Colon Carcinoma Metastatic in the Lung (tissue), 2 donors: ENCODE measurements around a stretch of chr14.

DNA sequence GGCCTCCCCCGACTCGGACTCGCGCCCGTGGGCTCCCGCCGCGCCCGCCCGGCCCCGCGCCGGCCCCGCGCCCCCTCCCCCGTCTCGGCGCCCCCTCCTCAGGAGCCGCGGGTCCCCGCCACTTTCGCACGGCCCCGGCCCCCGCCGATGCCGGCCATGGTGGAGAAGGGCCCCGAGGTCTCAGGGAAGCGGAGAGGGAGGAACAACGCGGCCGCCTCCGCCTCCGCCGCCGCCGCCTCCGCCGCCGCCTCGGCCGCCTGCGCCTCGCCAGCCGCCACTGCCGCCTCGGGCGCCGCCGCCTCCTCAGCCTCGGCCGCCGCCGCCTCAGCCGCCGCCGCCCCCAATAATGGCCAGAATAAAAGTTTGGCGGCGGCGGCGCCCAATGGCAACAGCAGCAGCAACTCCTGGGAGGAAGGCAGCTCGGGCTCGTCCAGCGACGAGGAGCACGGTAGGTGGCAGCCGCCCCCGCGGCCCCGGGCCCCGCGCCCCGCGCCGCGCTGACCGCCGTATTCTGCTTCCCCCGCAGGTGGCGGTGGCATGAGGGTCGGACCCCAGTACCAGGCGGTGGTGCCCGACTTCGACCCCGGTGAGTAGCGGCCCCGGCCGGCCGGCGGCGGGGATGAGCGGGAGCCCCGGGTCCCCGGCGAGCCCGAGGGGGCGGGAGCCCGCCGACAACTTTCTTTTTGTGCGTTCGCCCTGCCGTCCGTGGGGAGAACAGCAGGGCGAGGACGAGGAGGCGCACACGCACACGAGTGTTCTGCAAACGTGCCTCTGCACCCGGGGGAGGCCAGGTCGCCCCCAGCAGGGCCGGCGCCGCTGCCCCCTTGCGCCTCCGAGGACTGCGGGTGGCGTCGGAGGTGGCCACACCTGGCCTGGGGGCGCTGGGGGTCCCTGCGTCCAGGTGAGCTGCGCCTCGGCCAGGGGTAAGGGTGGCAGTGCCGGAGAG, 564 bp downstream of the RCOR1 start:
- PRO-cap, 2 experiments, result peak in 2 of 2 experiments; most common plus-strand start position 711 of the sequence (in 2); most common minus-strand start position 279 of the sequence (in 1)

DNA sequence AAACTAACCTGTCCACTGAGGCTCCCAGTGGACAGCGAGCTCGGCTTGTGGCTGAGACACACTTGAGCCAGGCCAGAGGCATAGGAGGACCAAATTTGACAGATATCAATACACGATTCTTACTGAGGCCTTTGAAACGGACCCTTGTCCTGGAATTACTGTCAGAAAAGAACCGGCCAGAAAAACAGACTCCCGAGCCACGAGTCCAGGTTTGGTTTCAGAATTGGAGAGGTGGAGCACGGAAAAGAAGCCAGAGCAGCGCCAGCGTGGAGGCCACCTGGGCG, 90.7 kb downstream of the RCOR1 start:
- PRO-cap, 2 experiments, result no peak in any of the 2 experiments

GRCh38 chr14:102683615-102684487, 91.4 kb downstream of the RCOR1 start:
- PRO-cap, 2 experiments, result no peak in any of the 2 experiments

DNA sequence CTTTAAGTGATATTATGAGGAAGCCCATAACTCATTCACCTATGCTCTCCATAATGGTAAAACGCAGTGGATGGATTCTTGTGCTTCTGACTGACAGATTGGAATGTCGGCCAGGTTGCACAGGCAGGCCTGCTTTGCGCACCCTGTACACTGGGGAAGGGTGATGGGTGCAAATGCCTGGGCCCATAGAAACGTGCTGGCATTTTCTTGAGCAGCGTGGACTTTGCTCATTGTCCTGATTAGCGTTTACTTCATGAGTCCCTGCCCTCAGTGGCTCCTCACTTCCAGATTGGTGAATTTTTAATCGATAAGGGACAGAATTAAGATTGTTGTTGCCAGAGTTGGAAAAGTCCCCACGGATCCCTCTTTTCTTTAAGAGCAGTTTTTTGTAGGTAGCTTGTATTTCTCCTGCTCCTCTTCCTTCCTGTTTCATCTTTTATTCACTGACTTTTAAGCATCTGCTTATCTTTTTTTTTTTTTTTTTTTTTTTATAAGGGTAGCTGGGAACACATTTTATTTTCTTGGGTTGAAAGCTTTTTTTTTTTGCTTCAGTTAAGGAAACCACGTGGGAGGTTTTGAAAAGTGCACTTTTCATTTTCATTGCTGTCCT, 80.8 kb upstream of the TRAF3 start:
- PRO-cap, 2 experiments, result no peak in any of the 2 experiments

DNA sequence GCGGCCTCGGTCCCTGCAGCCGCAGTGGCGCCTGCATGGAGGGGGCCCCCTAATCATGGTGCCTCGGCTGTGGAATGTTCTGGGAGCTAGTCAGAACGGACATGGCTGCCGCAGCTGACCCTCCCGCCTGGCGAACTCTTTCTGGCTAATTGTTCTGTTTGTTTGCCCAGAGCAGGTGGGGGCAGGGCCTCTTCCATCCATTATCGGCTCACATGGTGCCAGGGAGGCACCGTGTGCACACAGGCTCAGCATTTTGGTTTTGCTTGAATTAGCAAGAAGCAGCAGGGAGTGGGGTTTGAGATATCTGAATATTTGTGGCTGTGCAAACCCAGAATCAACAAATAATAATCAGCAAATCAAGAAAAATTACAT, 27.2 kb upstream of the TRAF3 start:
- PRO-cap, 2 experiments, result no peak in any of the 2 experiments

DNA sequence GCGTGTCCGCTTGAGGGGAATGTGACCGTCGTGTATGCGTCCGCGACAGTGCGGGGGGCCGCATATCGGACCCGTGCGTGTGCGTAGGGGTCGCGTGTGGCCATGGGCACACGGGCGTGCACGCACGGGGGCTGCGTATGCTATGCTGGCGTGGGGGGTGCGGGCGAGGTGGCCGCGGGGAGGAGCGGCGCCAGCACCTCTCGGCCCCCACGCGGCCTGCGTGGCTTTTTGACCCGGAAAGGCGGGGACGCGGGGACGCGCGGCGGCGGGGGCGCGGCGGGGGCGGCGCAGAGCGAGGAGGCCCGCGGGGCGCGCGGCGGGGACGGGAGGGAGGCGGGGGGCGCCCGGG, 396 bp upstream of the TRAF3 start:
- PRO-cap, 2 experiments, result peak in 1 of 2 experiments; most common minus-strand start position 230 of the sequence (in 1)

DNA sequence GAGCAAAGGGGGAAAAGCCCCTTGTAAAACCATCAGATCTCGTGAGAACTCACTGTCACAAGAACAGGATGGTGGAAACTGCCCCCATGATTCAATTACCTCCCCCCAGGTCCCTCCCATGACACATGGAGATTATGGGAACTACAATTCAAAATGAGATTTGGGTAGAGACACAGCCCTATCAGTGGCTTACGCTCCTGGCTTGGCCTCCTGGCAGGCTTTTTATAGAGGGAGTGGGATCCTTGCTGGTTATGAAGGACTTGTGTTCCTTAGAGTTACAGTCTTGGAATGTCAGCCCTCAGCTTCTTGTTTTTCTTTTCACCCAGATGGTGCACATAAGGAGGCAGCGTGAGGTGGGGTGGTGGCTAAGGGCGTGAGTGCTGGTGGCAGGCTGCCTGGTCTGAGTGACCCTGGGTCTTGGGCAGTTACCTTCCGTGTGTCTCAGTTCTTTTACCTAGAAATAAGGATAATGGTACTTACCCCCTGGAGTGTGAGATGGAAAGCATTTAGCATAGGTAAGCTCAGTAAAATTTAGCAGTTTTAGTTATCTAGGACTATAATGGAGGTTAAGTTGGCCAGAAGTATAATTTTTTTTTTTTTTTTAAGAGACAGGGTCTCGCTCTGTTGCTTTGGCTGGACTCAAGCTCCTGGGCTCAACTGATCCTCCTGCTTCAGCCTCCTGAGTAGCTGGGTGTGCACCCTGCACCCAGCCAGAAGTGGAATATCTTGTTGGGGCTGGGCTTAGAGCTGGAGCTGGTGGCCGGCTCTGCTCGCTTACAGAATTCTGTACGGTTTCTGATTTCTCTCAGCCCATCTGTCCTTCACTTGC, 26.0 kb downstream of the TRAF3 start:
- PRO-cap, 2 experiments, result no peak in any of the 2 experiments

DNA sequence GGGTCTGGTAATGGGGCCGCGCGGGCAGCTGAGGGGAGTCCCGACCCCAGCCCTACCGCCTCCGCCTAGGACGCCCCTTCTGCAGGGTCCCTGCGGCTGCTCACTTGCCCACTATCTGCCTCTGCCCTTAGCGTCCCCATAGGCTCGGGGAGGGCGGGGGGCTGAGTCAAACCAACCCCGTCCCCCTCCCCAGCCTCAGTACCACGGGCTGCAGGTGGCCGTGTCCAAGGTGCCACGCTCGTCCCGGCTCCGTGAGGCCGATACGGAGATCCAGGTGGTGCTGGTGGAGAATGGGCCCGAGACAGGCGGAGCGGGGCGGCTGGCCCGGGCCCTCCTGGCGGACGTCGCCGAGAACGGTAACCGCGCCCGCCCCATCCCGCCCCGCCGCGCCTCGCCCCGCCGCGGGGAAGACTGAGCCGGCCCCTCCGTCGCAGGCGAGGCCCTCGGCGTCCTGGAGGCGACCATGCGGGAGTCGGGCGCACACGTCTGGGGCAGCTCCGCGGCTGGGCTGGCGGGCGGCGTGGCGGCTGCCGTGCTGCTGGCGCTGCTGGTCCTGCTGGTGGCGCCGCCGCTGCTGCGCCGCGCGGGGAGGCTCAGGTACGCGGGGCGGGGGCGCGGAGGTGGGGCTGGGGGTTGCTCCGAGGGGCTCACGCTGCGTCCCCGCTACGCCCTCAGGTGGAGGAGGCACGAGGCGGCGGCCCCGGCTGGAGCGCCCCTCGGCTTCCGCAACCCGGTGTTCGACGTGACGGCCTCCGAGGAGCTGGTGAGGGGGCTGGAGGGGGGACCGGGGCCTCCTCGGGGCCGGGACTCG, 7.5 kb downstream of the AMN start:
- PRO-cap, 2 experiments, result no peak in any of the 2 experiments

GRCh38 chr14:103045302-103045905, 11.9 kb downstream of the CDC42BPB start:
- PRO-cap, 2 experiments, result no peak in any of the 2 experiments

- PRO-cap, 2 experiments, result peak in 1 of 2 experiments; most common plus-strand start chr14:103122426 (in 1); most common minus-strand start chr14:103122084 (in 1)
These were observed 1.4 kb upstream of the TNFAIP2 start for GRCh38 chr14:103121527-103122516.

- PRO-cap, 2 experiments, result no peak in any of the 2 experiments
These were observed 1.8 kb downstream of the TNFAIP2 start for GRCh38 chr14:103125007-103125501.

- PRO-cap, 2 experiments, result no peak in any of the 2 experiments
These were observed 62.4 kb downstream of the TNFAIP2 start for GRCh38 chr14:103185618-103186069.

GRCh38 chr14:103188814-103189504, 65.7 kb downstream of the TNFAIP2 start:
- PRO-cap, 2 experiments, result no peak in any of the 2 experiments

DNA sequence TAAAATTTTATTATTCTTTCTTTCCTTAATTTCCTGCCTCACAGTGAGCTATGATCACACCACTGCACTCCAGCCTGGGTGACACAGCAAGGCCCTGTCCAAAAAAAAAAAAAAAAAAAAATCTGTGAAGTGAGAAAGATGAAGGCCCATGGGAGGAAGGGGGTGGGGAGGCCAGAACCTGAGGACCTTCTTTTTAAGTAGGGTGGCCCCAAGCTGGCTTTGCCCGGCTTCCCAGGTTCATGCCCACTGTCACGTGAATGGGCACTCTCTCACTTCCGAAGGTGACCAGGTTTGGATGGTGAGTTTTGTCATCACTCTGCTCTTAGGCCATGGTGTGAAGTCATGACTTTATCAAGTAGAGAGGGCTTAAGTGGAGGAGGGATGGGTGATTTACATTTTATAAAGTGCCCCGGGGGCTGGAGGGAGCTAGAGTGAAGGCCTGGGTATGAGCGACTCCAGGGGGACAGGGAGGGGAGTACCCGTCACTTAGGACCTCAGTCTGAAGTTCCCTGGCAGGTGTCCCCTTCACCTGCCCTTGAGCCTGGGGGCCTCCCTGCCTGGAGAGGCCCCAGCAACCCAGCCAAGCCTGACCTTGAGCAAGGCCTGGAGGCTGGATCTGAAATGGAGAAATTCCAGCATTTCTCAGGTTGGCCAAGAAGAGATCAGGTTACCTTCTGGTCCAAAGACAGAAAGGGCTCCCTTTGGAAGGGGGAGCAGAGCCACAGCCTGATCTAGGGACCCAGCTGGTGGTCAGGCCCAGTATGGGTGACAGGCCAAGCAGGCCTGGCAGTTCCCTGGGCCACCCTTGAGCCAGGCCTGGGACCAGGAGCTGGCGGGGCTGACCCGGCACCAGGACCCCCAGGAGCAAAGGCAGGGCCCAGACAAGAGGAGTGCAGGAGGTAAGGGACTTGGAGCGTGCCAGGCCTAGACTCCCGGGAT, 82.5 kb downstream of the TNFAIP2 start:
- PRO-cap, 2 experiments, result no peak in any of the 2 experiments

DNA sequence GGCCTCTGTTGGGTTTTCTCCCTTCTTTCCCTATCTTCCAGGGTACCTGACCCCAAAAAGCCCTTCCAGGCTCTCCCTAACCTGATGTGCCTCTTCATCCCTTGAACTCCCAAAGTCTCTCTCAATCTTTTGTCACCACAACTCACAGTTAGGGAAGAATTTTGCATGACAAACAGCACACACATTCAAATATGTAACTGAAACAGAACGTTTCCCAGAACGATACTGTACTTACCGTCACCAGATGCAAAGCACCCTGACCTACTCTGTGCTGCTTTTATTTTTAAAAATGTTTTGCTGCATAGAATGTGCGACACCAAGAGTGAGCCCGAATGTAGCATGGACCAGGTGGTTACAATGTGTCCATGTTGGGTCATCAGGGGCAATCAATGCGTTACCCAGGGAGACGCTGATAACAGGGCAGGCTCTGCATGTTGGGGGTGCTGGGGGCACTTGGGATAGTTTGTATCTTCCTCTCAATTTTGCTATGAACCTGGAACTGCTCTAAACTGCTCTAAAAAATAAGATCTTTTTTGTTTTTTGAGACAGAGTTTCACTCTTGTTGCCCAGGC, 14.6 kb upstream of the EIF5 start:
- PRO-cap, 2 experiments, result peak in 1 of 2 experiments; most common plus-strand start position 319 of the sequence (in 1); most common minus-strand start position 123 of the sequence (in 1)

DNA sequence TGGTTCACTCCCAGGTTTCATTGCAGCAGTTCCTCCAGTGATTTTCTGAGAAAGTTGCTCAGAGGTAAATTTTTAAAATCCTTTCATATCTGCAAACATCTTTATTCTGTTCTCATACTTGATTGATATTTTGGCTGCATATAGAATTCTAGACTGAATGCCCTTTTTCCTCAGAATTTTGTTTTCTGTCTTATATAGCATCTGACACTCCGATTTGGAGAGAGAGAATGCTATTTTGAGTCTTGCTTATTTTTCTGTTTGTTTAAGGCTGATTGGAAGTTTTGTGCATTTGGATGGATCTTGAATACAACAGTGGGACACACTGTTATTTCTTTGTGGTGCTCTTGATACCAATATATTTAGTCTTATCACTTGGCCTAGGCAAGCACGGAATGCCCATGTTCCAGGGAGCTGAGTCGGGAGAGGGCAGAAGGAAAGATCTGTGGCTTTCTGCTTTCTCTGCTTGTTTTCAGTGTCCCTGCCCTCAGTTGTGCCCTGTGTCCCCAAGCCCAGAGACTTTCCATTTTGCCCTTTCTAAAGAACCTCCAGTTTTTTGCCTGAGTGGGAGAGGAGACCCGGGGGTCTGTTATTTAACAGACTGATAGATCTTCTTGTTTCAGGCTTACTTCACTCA, 10.5 kb downstream of the MARK3 start:
- PRO-cap, 2 experiments, result no peak in any of the 2 experiments

GRCh38 chr14:103439253-103439712, 54.1 kb downstream of the MARK3 start:
- PRO-cap, 2 experiments, result no peak in any of the 2 experiments

- PRO-cap, 2 experiments, result no peak in any of the 2 experiments
These were observed 38.6 kb downstream of the CKB start for GRCh38 chr14:103483904-103484494.

DNA sequence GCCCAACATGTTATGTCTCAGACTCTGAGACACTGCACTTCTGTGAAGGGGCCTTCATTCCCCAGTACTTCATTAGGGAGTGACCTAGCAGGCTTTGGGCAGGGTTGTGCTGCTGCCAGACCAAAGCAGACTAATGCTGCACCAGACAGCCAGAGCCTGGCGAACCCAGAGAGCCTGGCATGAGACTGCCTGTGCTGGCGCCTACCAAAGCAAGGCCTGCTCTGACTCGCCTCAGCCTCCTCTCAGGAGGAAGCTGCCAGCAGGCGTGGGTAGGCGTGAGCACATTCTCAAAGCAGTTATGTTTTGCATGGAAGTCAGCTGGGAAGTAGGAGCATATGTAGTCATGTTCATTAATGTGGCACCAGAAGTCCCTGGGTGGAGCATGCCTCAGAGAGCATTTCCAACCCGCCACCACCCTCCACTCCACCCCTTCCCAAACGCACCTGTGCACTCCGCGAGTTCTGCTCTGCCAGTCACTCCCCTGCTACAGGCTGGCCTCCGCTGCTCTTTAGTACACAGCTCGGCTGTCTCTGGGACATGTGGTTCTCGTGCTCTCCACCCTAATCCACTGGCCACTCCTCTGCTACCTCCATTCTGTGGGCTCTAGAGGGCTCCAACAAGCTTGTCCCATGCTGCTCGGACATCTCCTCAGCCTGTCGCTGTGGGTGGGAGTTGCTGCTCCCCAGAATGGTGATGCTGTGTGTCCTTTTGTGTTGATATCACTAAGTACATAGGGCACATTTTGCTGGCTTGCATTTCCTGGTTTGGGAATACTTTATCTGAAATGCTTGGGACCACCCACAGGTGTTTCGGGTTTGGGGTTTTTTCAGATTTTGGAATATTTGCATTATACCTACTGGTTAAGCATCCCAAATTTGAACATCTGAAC, 9.5 kb downstream of the CKB start:
- PRO-cap, 2 experiments, result no peak in any of the 2 experiments

DNA sequence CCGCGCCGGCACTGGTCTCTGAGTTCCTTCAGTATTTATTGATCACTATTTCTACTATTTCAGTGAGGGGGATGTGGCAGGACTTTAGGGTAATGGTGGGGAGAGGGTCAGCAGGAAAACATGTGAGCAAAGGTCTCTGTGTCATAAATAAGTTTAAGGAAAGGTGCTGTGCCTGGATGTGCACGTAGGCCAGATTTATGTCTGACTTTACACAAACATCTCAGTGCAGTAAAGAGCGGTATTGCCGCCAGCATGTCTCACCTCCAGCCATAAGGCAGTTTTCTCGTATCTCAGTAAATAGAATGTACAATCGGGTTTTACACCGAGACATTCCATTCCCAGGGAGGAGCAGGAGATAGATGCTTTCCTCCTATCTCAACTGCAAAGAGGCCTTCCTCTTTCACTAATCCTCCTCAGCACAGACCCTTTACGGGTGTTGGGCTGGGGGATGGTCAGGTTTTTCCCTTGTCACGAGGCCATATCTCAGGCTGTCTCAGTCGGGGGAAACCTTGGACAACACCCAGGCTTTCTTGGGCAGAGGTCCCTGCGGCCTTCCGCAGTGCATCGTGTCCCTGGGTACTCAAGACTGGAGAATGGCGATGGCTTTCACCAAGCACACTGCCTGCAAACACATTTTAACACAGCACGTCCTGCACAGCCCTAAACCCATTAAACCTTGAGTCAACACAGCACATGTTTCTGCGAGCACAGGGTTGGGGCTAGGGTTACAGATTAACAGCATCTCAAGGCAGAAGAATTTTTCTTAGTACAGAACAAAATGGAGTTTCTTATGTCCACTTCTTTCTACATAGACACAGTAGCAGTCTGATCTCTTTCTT, 2.6 kb upstream of the CKB start:
- PRO-cap, 2 experiments, result no peak in any of the 2 experiments